Calu3 (cell line): ENCODE results near the genes MYL9 and BLCAP.

DNA sequence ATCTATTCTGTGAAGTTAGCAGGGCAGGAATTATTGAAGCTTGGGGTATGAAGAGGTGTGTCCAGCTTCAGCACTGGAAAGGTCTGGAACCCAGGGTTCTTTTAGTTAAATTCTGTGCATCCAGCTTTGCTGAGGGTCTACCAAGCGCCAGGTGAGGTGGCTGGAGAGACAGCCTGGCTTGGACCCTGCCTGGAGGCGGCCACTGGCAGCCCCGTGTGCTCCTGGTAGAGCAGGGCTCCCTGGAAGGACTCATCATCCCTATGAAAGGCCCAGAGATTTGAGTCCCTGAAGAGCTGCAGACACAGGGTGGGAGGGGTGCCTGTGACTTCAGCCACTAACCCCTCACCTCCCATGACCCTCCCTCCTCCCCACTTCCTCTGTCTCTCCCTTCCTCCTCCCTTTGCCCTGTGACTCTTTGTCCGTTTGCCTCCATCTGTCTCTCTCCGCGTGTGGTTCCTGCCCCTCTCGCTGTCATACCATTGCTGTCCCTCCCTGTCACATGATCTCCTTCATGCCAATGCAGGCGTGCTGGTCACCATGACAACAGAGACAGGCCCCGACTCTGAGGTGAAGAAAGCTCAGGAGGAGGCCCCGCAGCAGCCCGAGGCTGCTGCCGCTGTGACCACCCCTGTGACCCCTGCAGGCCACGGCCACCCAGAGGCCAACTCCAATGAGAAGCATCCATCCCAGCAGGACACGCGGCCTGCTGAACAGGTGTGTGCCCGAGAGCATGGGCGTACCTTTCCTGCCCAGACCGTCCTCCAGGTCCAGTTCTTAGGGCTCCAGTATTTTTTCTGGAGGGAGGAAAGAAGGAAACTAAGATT is 18.9 kb downstream of the EPB41L1 start:
- PRO-cap: no peak

DNA sequence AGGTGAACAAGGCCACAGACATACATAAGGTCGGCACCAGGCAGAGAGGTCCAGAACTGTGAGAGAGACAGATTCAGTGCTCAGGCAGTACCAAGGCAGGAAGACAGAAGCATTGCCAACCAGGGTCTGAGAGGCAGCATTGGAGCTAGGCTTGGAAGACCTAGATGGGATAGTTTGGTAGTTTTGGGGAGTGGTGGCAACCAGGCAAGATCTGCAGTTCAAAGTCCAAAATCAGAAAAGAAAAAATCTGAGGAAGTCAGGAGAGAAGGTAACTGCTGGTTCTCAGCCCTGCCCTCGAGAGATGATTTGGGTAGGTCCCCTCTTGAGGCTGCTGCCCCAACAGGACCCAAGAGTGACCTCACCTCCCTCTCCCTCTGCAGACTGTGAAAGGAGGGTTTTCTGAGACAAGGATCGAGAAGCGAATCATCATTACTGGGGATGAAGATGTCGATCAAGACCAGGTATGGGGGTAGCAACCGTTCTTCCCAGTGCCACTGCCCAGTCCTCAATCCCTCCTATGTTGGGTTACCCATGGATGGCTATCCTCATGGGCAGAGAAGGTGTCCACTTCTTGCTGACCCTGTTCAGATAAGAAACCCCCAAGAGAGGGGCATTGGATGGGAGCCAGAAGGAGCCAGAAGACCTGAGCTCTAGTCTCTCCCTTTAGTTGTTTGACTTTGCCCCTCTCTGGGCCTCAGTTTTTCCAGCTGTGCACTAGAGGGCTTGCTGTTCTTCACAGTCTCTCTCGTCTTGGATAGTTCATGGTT is 14.6 kb upstream of the AAR2 start:
- PRO-cap: no peak

GRCh38 chr20:36255889-36256405 is 19.7 kb downstream of the AAR2 start:
- PRO-cap: no peak

- PRO-cap: no peak
Observed at GRCh38 chr20:36472358-36472821, 68.9 kb upstream of the MYL9 start.

- PRO-cap: no peak
Observed at GRCh38 chr20:36481744-36482417, 59.4 kb upstream of the MYL9 start.

GRCh38 chr20:36491784-36492319 is 49.5 kb upstream of the MYL9 start:
- PRO-cap: no peak

GRCh38 chr20:36540847-36541650 is at the start of gene MYL9:
Gene MYL9 (plus strand): TSS chr20:36541519.
- PRO-cap: bidirectional peak, plus-strand start at chr20:36541501, minus-strand start at chr20:36541383

GRCh38 chr20:36543105-36543540 is 1.8 kb downstream of the MYL9 start:
- PRO-cap: no peak

- PRO-cap: bidirectional peak, plus-strand start at chr20:36574274, minus-strand start at chr20:36574080
Observed at GRCh38 chr20:36574186-36574456, 724 bp downstream of the TGIF2 start.

- PRO-cap: bidirectional peak, plus-strand start at chr20:36606734, minus-strand start at chr20:36606622; bidirectional peak, plus-strand start at chr20:36607019, minus-strand start at chr20:36606880
Observed at GRCh38 chr20:36606448-36607272, 1.1 kb downstream of the RAB5IF start.

DNA sequence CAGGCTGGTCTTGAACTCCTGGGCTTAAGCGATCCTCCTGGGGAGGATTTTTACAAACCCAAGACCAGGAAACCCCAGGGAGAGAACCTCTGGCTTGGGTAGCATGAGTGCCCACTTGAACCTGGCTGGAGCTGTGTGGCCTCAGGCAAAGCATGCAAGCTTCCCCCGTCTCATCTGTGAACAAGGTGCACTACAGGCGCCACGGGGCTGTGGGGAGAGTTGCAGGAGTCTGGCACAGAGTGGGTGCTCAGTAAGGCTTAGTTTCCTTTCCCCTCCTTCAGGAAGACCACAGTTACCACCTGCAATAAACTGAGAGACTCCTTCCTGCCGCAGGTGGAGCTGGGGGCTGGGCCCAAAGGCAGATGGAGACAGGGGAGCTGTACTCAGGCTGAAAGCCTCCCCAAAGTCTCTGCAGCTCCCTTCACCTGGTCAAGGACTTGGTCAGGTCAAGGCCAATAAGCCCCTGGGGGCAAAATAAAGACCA is 1.8 kb downstream of the SLA2 start:
- PRO-cap: no peak

DNA sequence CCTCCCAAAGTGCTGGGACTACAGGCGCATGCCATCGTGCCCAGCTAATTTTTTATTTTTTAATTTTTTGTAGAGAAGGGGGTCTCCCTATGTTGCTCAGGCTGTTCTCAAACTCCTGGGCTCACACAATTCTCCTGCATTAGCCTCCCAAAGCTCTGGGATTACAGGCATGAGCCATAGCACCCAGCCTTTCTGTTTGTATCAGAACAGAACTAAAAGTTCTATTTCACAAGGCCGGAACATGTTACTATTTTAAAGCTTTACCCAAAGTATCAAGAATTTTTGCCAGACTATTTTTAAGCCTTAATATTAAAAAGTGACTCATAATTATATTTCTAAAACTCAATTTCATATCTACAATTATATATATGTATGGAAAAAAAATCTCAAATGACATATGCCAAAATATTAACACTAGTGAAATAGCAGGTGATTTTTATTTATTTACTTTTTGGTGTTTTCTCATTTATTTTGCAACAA is 42.3 kb downstream of the NDRG3 start:
- PRO-cap: no peak

- PRO-cap: no peak
Observed at GRCh38 chr20:36861907-36862862, 1.2 kb downstream of the SOGA1 start.

DNA sequence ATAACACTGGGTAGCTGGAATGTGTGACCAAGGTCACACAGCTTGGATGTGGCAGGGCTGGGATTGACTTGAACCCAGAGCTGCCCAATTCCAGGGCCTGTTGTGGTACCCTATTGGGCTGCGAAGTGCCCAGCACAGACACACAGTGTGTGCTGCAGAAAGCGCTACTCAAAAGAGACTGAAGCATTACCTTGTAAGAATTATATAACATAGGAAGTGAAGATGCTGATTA is 3.6 kb upstream of the SOGA1 start:
- PRO-cap: no peak

- PRO-cap: no peak
Observed at GRCh38 chr20:36887804-36888221, 11.9 kb downstream of the TLDC2 start.

- PRO-cap: no peak
Observed at GRCh38 chr20:37267555-37268443, 6.2 kb upstream of the GHRH start.

GRCh38 chr20:37276554-37276887 is 12.9 kb upstream of the MANBAL start:
- PRO-cap: no peak

- PRO-cap: bidirectional peak, plus-strand start at chr20:37406761, minus-strand start at chr20:37406719
Observed at GRCh38 chr20:37406173-37407113, 60.5 kb downstream of the SRC start.

DNA sequence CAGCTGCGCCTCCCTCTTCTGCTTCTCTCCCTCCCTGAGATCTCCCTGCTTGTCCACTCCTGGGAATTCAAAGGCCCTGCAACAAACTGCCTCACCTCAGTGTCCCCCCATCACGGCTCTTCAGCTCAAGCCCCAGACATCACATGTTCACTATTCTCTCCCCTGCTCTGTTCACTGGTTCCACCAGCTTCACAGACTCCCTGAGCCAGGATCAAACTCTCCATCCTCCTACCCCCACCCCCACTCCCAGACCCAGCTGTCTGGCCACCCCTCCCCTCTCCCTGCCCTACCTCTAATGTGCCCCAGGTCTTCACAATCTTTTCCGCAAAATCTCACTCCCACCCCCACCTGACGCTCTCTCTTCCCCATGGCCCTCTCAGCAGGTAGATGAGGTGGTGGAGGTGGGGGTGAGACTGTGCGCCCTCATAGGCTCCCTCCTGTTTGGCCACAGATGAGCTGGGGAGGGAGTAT is 84.2 kb upstream of the NNAT start:
- PRO-cap: no peak

GRCh38 chr20:37527413-37528003 is at the start of gene BLCAP:
Gene BLCAP (minus strand): TSS chr20:37527876.
- PRO-cap: bidirectional peak, plus-strand start at chr20:37527719, minus-strand start at chr20:37527561; bidirectional peak, plus-strand start at chr20:37528168, minus-strand start at chr20:37527875